ENCODE measurements around the gene PARP4.

DNA sequence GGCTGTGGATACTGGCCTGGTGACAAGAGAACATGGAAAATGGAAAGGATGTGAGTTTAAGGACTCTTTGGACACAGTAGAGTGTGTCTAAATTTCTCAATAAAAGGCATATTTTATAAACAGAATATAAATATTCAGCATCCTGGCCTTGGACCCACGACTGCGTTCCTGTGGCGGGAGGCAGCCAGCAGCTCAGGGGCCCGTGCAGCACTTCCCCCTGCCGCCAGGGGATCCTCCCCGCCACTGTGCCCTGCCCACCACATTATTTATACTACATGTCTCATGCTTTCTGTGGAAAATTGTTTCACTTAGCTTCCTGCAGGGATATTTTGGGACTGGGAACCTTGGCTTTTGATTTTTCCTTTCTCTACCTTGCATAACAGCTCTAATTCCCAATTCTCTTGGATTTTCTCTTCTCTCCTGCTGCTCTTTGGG, 107.9 kb upstream of the SPATA13 start:
- RRBS: no CpG with 5 or more reads among the region's 6 CpGs

DNA sequence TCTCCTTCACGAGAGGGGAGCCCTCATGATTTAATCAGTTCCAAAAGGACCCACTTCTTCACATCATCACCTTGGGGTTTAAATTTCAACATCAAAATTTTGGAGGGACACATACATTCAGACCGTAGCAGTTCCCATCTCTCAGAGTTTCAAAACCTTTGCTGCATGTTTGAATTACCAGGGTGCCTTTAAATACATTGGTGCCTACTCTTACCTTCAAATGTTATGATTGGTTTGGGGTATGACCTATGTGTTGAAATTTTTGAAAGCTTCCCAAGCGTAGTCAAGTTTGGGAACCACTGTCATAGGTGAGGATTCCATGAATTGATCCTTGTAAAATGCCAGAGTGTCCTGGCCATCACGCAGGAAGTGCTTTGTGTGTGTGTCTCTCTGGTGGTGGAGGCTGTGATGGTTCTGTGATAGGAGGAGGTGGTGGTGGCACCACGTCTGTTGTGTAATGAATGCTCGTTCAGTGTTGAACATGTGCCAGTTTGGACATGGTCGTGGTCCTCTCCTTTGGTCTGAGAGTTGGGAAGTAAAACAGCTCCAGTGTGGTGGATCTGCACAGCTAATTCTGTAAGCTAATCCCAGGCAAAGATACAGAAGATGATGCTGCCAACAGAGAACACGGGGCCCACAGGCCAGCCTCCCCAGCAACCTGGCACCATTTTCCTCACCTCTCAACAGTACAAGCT, 6.5 kb downstream of the SPATA13 start:
- RRBS: no CpG with 5 or more reads among the region's 8 CpGs

- RRBS: no CpG with 5 or more reads among the region's 5 CpGs
These were observed 21.6 kb downstream of the SPATA13 start for GRCh38 chr13:24181957-24182775.

GRCh38 chr13:24186956-24187546, 26.5 kb downstream of the SPATA13 start:
- RRBS: no CpG with 5 or more reads among the region's 6 CpGs

DNA sequence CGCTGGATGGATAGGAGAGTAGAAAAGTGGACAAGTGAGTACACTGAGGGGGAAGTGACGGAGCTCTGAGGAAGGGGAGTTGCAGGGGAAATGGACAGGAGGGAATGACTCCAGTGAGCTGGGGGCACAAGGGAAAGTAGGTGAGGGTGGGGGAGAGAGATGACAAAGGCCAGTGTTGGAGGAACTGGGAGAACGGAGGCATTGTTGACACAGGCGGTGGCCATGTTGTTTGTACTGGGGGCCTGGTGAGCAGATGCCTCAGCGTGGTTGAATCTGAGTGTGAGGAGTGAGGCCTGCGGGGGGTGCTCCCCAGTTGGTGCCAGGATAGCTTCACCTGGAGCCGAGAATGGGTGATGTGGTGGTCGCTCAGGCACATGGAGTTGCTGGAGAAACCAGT, 32.6 kb downstream of the SPATA13 start:
- RRBS: no CpG with 5 or more reads among the region's 8 CpGs

GRCh38 chr13:24512707-24513084, at the start of gene PARP4:
Gene PARP4, minus strand, starts transcription at chr13:24512778.
- RRBS: 3% methylated on average over 17 of the region's 30 CpGs

- RRBS: 76% methylated on average over 4 of the region's 17 CpGs
These were observed 61.7 kb upstream of the ATP12A start for GRCh38 chr13:24618308-24619138.

- RRBS: 9% methylated on average over 7 of the region's 22 CpGs
These were observed 53.1 kb upstream of the ATP12A start for GRCh38 chr13:24627066-24627570.

GRCh38 chr13:24931587-24932202, 9.0 kb upstream of the CENPJ start:
- RRBS: no CpG with 5 or more reads among the region's 28 CpGs

- RRBS: 3% methylated on average over 19 of the region's 72 CpGs
These were observed 751 bp downstream of the AMER2 start for GRCh38 chr13:25171199-25171874.

DNA sequence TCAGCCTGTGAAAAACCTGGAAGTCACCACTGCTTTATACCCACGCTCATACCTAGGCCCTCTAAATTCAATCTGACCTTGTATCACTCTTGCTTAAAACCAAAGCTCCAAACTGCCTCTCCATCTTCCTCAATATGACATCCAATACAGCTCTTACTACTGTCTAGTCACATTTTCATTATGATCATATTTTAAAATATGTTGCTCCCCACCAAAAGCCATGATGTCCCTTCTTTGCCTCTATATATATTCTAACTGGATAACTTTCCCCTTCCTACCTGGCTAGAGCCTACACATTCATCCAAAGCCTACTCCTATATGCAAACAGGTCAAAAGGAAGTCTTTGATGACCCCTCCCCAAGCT, 53.8 kb downstream of the MTMR6 start:
- RRBS: no CpG with 5 or more reads among the region's 1 CpG

- RRBS: no CpG with 5 or more reads among the region's 5 CpGs
These were observed 6.2 kb downstream of the NUP58 start for GRCh38 chr13:25307384-25308216.

GRCh38 chr13:25468184-25468724, 96.5 kb downstream of the ATP8A2 start:
- RRBS: 32% methylated on average over 15 of the region's 29 CpGs

- RRBS: no CpG with 5 or more reads among the region's 12 CpGs
These were observed 26.6 kb downstream of the SHISA2 start for GRCh38 chr13:26025257-26025614.

DNA sequence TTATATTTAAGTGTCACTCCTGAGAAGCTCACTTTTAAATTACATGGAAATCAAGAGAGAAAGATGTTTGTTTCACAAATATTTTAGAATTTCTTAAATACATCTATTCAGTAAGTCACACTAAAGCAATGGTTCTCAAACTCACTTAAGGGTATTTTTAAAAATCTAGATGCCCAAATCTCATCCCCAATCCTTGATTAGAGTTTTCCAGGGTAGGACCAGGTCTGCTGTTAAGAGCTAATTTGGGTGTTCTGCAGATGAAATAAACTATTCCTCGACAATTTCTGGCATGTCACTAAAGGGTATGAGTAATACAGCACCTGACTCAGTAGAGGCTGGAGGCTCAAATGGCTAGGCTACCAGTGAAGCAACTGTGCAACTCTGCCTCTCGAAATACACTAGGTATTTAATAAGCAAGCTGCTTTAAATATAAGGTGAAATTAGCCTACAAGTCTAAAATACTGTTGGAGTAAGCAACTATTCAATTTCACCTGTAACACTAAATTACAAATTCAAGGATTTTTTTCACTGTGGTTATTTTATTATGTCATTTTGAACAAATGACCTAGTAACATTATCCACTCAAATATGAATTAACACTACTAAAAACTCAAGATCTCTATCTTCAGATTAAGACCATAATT, 1.6 kb downstream of the RNF6 start:
- RRBS: no CpG with 5 or more reads among the region's 2 CpGs

DNA sequence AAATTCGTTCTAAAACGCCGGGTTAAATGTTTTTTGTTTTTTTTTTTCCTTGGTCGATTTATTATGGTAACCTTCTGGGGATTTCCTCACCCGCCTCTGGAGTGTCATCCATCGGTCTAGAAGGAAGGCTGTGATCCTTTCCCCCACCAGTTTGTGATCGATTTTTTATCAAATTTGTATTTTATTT, 1.0 kb downstream of the CDK8 start:
- RRBS: no CpG with 5 or more reads among the region's 7 CpGs

DNA sequence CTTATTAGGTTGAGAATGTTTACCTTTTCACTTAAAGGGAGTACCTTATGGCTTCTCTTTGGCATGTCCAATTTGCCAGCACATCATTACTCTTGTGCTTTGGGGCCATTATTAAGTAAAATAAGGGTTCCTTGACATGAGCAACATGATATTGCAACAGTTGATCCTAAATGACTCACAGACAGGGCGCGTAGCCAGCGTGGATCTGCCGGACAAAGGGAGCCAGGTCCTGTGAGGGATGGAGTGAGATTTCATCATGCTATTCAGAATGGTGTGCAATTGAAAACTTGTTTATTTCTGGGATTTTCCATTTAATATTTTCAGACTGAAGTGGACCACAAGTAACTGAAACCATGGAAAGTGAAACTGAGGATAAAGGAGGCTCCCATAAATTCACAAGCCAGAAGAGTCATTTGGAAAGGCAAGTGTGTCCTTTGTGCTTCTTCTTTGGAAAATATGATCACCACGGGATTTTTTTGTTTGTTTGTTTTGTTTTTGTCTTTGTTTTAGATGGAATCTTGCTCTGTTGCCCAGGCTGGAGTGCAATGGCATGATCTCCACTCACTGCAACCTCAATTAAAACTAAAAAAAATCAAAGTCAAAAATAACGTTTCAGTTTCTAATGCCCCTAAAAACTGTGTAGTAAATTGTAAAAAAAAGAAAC, 48.5 kb upstream of the WASF3 start:
- RRBS: no CpG with 5 or more reads among the region's 6 CpGs

GRCh38 chr13:26785720-26786459, 25.3 kb upstream of the GPR12 start:
- RRBS: no CpG with 5 or more reads among the region's 17 CpGs

DNA sequence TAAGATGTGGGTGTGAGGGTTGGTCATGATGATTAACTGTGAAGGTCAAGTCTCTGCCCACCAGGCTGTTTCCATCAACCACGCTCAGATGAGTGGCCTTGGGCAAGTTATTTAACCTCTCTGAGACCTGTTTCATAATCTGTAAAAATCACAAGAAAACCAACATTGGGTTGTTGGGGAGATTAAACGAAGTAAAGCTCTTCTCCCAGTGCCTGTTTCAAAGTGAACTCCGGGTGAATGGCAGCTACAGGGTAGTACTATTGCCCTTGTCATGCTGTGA, 153.3 kb downstream of the USP12 start:
- RRBS: 67% methylated on average over 1 of the region's 3 CpGs

DNA sequence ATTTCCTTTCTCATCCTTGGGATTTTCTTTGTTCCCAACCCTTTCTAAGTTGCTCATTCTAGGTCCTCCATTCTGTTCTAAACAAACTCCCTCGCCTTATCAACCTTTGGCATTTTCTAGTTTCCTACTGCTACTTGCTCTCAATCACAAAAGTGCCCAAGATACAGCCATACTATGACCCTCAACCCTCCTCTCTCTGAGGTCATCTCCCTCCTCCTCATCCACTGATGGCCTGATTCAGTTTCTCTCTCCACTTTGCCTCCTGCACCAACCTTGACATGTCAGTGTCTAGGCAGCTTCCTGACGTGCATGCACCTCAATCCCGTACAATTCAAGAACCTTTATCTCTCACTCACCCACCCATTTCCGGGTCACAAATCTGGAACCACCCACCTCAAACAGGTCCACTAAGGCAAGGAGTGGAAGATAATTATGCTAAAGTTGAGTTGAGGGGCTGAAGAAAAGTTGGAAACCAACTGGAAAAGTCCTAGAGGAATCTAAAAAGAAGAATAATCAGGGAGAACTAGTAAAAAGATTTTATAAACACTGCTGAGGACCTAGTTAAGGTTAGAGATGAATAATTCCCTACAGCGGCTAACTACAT, 71.2 kb downstream of the USP12 start:
- RRBS: no CpG with 5 or more reads among the region's 5 CpGs